Diencephalon (tissue), 2 donors: ENCODE measurements around a stretch of chr10.

- RAMPAGE, long total RNA, result no peak
These were observed 65.3 kb downstream of the FAM53B start for GRCh38 chr10:124678747-124679401.

DNA sequence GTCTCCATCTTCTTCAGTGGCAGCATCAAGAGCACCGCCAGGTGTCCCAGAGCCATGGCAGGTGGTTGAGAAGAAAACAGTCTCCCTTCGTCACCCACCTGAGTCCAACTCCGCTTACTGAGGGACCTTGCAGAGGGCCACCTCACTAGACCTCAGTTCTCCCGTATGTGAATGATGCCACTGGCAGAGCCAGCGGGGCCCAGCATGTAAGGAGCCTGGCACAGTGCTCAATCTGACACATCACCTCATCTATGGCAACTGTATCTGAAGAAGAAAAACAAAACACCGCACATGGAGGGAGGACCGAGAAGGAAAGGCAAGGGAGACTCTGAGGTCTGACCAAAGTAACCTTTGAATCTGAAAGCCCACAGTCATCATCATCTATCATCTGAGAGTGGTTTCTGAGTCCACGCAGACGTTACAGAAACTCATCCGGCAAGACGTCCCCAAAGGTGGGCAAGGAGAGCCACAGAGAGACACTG, 49.3 kb downstream of the FAM53B start:
- RAMPAGE, long total RNA, result no peak

- RAMPAGE, long total RNA, result no peak
These were observed 35.1 kb downstream of the FAM53B start for GRCh38 chr10:124708922-124709565.

DNA sequence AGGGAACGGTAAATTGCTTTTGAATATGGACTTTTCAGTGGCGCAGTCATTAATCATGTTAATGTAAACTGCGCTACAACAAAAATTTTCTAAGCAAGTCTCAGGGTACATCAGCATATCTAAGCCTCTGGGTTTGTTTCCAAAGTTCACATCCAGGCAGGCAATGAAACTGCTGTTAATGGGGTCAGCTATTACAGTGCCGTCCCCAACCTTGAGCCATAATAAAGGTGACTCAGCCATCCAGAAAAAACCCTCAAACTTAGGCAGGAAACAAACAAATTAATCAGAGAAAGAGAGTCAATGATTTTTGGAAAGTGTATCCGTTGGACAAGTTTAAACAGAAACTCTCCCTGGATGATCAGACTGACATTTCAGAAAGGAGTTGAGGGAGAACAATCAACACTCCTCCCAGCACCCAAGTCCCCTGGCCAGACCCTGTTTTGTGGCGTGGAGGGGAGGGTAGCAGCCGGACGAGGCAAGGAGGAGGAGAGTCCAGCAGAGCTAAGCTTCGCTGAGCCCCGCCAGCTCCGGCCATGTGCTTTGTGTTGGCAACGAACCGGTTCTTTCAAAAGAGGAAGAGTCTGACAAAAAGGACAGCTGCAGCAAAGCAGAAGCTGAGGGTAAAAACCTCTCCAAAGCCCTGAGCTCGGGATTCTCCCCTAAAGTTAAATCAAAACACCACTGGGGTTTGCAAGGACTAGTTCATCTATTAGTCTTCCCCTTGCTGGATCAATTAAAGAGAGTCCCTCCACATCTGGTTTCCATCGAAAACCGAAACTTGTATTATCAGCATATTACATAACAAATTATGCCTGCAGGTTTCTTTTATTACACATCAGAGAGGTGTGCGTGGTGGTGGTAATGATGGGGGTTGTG, 3.6 kb downstream of the FAM53B start:
- RAMPAGE, long total RNA, result no peak

DNA sequence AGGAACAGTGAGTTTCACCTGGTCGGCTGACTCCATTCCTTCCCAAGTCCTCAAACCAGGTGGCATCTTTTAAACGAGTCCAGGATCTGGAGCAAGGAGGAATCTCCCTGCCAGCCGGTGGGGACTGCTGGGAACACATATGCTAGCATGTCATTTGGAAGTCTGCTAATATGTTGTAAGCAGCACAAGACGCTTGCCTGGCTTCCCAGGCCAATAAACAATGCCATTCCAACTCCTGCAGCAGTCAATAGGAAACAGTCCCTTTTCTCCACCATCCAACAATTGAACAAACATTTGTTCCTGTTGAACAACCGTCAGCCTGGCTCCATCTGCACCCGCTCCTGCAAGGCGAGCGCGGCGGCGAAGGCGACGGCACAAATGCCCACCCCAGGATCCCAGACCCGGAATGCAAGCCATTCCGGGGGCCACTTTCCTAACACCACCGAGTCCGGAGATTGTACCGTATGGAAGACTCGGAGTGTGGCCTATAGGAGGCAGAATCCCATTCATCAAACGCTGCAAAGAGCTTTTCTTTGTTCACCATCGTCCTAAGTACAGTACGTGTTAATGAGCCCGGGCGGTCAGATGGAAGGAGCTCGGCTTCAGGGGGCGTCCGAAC, 1.7 kb downstream of the FAM53B start:
- RAMPAGE, long total RNA, result no peak

GRCh38 chr10:124916618-124917618, 25.0 kb upstream of the ZRANB1 start:
- RAMPAGE, long total RNA, result no peak

DNA sequence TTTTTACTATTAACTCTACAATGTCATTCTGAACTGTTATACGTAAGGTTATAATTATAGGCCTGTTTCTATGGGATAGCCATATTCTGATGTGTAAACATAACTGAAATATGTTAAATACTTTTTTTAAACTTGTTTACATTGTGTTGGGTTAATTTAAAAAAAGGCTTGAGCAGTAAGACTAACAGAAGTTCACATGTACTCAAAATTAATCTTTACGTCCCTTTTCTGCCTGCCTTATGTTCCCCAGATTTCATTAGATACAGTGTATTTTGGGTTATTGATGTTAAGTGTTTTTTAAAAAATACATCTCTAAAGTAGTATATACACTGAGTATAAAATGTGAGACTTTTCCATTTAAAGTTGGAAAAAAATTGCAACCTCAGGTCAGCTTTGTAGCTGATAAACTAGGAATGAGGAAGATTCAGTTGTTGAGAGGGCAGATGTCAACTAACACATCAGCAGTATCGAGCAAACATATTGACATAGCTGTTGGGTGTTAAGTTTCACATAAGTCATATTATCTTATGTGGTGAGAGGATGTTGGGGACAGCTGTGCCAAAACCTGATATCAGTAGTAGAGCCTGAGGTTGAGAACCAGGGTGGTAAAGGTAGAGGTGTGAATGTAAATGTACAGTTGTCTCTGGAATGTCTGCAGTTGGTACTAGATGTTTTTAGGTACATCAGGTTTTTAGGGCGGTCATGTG, 4.9 kb downstream of the ZRANB1 start:
- RAMPAGE, long total RNA, result no peak

DNA sequence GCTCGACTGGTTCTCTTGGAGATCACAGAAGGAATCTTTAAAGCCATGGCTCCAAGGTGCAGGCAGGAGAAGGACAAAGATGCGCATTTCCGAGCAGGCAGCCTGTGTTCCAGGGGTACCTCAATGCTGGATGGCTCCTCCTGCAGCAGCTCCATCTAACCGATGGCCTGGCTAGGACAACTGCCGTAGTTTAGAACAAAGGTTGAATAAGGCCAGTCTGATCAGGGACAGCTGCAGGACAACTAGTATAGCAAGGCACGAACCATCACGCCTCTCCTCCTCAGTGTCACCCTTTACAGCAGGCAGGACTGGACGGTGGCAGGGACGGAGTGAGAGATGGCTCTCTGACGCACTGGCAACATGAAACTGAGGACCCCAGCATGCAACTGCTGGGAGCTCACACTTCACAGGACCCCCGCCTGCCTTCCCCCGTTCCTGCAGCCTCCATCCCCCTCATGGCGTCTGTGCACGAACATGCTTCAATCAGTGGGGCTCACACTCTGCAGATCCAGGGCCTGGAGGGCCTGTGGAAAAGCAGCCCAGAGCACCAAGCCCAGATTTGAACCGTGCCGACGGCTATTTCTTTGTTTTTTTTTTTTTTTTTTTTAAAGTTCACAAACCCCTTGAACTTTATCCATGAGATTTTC, 32.3 kb downstream of the CTBP2 start:
- RAMPAGE, long total RNA, result no peak

DNA sequence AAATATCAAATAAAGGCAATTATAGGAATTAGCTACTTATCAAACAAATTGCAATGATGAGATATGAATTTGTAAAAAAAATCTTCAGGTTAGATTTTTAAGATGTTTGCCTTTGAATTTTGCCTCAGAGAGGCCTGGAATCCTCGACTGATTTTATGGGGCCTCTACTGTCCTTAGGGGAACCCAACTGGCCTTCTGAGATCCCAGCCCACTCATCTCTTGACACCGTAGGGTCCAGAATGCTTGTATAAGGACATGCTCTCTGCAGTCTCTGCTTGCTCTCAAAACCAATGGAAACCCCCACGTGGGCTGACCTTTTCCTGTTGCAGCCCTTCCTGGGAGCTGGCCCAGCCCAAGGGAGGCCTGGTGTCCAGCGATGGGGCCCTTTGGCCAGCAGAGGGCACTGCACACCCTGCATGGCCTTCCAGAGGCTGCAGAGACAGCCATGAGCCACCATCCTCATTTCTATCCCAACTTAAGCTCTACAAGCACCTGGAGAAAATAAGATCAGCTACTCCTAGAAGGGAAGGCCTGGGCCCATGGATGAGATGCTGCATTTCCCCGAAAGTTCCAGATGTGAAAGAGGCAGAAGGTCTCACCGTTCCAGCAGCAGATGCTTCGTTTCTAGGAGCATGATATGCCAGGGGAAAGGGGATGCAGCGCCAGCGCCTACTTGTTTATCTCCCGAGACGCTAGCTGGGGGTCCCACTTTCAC, 20.1 kb upstream of the CTBP2 start:
- RAMPAGE, long total RNA, result no peak

DNA sequence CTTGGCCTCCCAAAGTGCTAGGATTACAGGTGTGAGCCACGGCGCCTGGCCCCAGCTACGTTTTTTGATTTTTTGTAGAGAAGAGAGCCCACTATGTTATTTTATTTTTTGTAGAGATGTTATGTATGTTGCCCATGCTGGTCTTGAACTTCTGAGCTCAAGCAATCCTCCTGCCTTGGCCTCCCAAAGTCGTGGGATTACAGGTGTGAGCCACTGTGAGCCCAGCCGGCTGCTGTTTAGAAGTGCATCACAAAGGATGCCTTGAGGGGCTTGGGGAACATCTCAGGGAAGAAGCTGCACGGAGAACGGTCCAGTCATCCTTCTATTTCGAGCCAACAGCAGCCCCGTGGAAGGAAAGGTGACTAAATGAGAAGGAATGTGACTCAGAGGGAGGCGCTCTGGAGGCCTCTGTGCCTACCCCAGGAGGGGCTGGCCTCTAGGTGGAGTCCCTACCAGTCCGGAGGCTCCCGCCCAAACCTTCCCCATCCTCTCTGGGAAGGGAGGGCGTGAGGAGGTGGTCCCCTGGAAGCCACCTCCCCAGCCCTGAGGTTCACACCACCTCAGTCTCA, 56.2 kb upstream of the CTBP2 start:
- RAMPAGE, long total RNA, result no peak

DNA sequence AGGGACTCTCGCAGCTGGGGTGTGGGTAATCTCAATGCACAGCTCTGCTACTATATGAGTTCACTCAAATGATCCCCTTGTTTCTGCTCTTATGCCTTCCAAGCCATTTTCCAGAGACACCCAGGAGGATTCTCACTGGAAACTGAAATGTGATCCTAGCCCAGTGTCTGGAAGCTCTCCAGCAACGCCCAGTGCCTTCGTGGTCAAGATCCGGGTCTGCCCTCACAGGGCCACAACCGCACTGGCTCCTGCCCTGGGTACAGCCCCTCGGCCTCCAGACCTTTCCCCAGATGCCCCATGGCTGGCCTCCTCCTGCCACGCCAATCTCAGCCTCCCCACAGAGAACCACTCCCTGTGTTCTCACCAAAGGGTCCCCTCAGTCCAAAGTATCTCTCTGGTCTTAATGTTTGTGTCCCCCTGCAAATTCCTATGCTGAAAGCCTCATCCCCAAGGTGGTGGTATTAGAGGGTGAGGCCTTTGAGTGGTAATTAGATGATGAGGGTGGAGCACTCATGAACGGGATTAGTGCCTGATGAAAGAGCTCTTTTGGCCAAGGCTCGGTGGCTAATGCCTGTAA, 57.9 kb upstream of the CTBP2 start:
- RAMPAGE, long total RNA, result no peak

DNA sequence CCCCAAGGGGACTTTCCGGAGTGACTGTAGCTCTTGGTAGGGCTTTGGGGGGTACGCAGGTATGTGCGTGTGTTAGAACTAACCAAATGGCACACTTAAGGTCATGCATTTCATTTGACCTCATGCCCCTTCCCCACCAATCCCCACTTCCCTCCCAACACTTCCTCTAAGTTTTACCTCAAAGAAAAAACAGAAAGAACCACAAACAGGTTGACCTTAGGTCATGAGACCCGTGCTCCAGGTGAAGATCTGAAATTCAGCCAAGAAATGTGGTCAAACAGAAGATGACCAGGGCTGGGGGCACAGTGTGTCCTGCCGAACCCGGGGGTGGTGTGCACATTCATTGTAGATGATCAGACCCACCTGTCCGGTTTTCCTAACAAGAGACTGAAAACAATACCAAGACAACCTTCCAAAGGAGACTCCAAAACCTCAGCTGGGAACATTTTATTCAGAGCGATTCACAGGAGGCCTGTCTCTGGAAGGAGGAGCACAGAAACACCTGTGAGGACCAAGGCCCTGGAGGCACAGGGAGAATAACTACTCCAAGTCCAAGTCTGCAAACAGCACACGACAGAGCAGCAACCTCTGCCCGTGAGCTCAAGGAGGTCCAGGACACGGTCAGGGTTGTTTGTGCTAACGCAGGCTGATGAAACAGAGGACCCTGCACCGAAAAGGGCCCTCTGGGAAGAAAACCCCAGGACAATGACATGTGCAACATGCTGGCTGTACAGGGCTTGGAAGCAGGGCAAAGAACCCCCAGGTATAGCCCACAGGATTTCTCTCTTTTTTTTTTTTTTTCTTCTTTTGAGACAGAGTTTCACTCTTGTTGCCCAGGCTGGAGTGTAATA, 101.6 kb upstream of the CTBP2 start:
- RAMPAGE, long total RNA, result no peak

DNA sequence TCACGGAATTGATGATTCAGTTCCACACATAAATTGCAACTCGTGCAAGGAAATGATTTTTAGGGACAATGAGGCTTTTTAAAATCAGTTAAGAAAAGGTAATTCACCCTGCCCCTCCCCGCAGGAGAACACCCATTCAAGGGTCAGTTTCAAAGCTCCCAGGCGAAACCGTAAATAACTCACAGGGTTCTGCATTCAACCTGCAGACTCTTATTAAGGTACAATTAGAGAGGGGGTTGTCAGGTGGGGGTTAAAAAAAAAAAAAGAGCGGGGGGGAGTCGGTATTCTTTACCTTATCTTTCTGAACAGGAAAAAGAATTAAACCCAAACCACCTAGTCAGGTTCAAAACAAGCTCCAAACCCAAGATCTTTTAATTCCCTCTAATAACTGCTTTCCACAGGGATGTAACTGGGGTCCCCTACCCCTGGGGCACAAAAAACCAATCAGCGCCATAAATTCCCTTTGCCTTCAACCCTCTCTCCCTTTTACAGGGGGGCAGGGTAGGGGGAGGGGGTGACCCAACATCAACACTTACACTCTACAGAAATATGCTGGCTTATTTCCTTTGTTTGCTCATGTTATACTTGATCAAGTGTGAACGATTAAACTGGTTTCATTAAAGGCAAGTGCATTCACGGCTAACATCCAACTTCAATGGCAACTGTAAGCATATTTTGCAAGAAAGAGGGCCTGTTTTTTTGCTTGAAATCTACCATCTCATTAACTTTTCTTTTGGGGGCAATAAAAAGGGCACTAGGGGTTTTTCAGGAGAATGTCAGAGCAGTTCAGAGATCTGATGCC, 129.5 kb upstream of the CTBP2 start:
- RAMPAGE, long total RNA, result no peak

DNA sequence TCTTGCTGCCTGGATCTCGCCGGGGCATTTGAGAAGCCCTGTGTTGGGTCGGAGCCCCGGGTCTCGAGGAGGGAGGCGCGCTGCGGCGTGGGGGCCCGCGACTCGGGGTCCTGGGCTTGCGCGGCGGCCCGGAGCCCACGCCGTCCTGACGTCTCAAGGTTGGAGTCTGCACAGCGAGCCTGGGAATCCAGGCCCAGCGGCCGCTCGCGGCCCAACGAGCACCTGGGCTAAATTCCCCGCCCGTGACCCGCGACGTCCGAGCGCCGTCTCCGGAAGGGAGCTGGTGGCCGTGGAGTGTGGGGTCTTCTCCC, 133.8 kb upstream of the CTBP2 start:
- RAMPAGE, long total RNA, result no peak

- RAMPAGE, long total RNA, result no peak
These were observed 408 bp downstream of the EDRF1 start for GRCh38 chr10:125719798-125720436.

GRCh38 chr10:125851198-125851611, 27.9 kb downstream of the BCCIP start:
- RAMPAGE, long total RNA, result no peak

DNA sequence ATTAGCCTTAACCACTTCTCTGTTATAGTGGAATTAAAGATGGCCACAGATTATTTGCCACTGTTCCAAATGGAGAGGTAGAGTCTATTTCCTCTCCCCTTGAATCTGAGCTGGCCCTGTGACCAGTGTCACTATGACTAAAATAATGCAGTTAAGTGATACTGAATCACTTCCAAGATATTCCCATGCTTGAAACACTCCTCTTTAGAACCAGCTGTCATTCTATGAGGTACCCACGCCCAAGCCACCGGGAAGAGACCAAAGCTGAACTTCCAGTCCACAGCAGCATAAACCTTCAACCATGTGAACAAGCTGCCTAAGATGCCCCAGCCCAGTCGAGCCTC, 2.1 kb upstream of the DHX32 start:
- RAMPAGE, long total RNA, result no peak

GRCh38 chr10:125929735-125930141, 33.4 kb downstream of the FANK1 start:
- RAMPAGE, long total RNA, result no peak

- RAMPAGE, long total RNA, result no peak
These were observed 145.7 kb downstream of the FANK1 start for GRCh38 chr10:126041689-126042894.

GRCh38 chr10:126060063-126061004, 164.0 kb downstream of the FANK1 start:
- RAMPAGE, long total RNA, result no peak